ENCODE results near the genes CAPZA1 and HIPK1.

DNA sequence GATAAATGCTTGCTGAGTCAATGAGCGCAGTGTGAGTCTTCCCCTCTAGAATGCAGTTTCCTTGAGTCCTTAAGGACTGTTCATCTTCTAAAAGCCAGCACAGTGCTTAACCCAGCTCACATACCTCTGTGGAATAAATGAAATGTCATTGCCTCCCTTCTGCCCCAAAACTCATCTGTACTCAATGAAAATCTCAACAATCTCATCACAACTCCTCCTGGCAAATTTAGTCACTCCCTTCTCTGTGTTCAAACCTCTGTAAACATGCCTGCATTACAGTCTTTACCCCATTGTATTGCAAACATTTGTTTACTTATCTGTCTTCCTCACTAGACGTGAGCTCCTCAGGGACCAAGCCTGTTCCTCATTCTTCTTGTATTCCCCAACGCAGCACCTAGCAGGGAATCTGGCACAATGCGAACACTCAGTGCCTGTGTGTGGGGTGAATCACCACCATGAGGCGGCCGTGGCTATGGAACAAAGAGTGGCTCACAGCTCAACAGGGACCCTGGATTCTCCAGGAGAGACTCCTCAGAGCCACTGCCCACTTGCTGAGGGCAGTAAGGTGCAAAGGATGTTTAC, 95.7 kb downstream of the DDX20 start:
- PRO-cap = no peak
CAGE:
- cytosol, long polyA minus RNA = no peak
- cytosol, long polyA plus RNA = no peak
- long polyA plus RNA = no peak
- nucleus, long polyA minus RNA = no peak
- nucleus, long polyA plus RNA = no peak

GRCh38 chr1:111862430-111862874, 106.8 kb downstream of the DDX20 start:
- PRO-cap = no peak
CAGE:
- cytosol, long polyA minus RNA = no peak
- cytosol, long polyA plus RNA = no peak
- long polyA plus RNA = no peak
- nucleus, long polyA minus RNA = no peak
- nucleus, long polyA plus RNA = no peak

- PRO-cap = no peak
CAGE:
- cytosol, long polyA minus RNA = no peak
- cytosol, long polyA plus RNA = no peak
- long polyA plus RNA = no peak
- nucleus, long polyA minus RNA = no peak
- nucleus, long polyA plus RNA = no peak
Measured at GRCh38 chr1:111920121-111921137, 69.0 kb downstream of the KCND3 start.

GRCh38 chr1:111954960-111955517, 34.4 kb downstream of the KCND3 start:
- PRO-cap = no peak
CAGE:
- cytosol, long polyA minus RNA = no peak
- cytosol, long polyA plus RNA = no peak
- long polyA plus RNA = no peak
- nucleus, long polyA minus RNA = no peak
- nucleus, long polyA plus RNA = no peak

- PRO-cap = no peak
CAGE:
- cytosol, long polyA minus RNA = no peak
- cytosol, long polyA plus RNA = no peak
- long polyA plus RNA = no peak
- nucleus, long polyA minus RNA = no peak
- nucleus, long polyA plus RNA = no peak
Measured at GRCh38 chr1:112020578-112020943, 31.1 kb upstream of the KCND3 start.

DNA sequence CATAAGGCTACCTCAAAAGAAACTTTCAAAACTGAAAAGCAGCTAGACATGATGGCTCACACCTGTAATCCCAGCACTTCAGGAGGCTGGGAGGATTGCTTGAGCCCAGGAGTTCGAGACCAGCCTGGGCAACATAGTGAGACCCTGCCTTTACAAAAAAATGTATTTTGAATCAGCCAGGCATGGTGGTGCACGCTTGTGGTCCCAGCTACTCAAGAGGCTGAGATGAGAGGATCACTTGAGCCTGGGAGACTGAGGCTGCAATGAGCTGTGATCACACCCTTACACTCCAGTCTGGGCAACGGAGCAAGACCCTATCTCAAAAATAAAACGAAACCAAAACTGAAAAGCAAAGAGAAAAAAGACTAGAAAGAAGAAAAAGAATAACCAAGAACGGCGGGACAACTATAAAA, 15.5 kb upstream of the WNT2B start:
- PRO-cap = no peak
CAGE:
- cytosol, long polyA minus RNA = no peak
- cytosol, long polyA plus RNA = no peak
- long polyA plus RNA = no peak
- nucleus, long polyA minus RNA = no peak
- nucleus, long polyA plus RNA = no peak

GRCh38 chr1:112619575-112619989, at the start of gene CAPZA1:
Gene CAPZA1, plus strand, starts transcription at chr1:112619832.
- PRO-cap = bidirectional peak, plus-strand start at chr1:112619832, minus-strand start at chr1:112619756
CAGE:
- cytosol, long polyA minus RNA = start-site peak on the plus strand at chr1:112619740-112619833, 339 reads
- cytosol, long polyA plus RNA = start-site peak on the plus strand at chr1:112619783-112619842, 1,829 and 1,955 reads in 2 replicates
- long polyA plus RNA = start-site peak on the plus strand at chr1:112619750-112619842, 3,160 and 2,932 reads in 2 replicates
- nucleus, long polyA minus RNA = start-site peak on the minus strand at chr1:112619599-112619650, 39 reads; start-site peak on the plus strand at chr1:112619783-112619842, 2,824 reads
- nucleus, long polyA plus RNA = start-site peak on the minus strand at chr1:112619588-112619665, 27 and 25 reads in 2 replicates; start-site peak on the plus strand at chr1:112619783-112619842, 1,581 and 1,794 reads in 2 replicates

DNA sequence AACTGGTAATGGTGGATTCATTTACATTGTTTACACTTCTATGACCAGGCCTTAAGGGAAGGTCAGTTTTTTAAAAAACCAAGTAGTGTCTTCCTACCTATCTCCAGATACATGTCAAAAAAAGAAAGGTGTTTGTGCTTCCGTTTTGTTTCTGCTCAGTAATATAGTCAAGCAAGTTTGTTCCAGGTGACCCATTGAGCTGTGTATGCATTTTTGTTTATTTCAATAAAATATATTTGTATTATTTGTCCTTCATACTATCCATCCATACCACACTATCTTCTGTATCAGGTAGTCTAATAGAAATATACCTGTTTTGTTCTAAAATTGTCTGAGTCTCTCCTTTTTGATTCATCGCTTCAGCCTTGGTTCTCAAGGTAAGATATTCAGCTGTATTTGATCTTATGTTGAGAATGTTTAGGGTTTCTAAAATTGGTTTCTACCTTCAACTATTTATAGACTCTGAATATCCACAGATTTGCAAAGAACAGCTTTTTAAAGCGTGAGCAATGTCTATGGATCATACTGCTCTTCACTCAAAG, 3.1 kb upstream of the MOV10 start:
- PRO-cap = no peak
CAGE:
- cytosol, long polyA minus RNA = no peak
- cytosol, long polyA plus RNA = no peak
- long polyA plus RNA = no peak
- nucleus, long polyA minus RNA = no peak
- nucleus, long polyA plus RNA = start-site peak on the plus strand centred at position 61 of the sequence, 8 bp wide, 139 and 154 reads in 2 replicates; start-site peak on the plus strand centred at position 169 of the sequence, 92 bp wide, 122 and 103 reads in 2 replicates

GRCh38 chr1:112687968-112689186, 13.9 kb downstream of the MOV10 start:
- PRO-cap = no peak
CAGE:
- cytosol, long polyA minus RNA = no peak
- cytosol, long polyA plus RNA = no peak
- long polyA plus RNA = no peak
- nucleus, long polyA minus RNA = no peak
- nucleus, long polyA plus RNA = no peak

GRCh38 chr1:112794135-112794396, 75.4 kb downstream of the TAFA3 start:
- PRO-cap = no peak
CAGE:
- cytosol, long polyA minus RNA = no peak
- cytosol, long polyA plus RNA = no peak
- long polyA plus RNA = no peak
- nucleus, long polyA minus RNA = no peak
- nucleus, long polyA plus RNA = no peak

DNA sequence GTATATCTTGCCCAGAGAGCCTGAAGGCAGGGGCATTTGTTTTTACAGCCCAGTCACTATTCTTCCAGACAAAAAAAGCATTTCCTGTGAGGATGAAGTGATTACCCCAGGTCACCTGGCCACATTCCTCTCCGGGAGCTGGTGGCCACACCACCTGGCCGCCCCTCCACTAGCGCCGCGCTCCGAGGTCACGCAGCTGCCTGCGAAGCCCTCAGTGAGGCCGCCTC, 106.7 kb downstream of the SLC16A1 start:
- PRO-cap = bidirectional peak, plus-strand start at position 124 of the sequence, minus-strand start at position 181 of the sequence
CAGE:
- cytosol, long polyA minus RNA = no peak
- cytosol, long polyA plus RNA = no peak
- long polyA plus RNA = no peak
- nucleus, long polyA minus RNA = no peak
- nucleus, long polyA plus RNA = no peak

GRCh38 chr1:112867520-112867719, 88.6 kb downstream of the SLC16A1 start:
- PRO-cap = no peak
CAGE:
- cytosol, long polyA minus RNA = no peak
- cytosol, long polyA plus RNA = no peak
- long polyA plus RNA = no peak
- nucleus, long polyA minus RNA = no peak
- nucleus, long polyA plus RNA = no peak

DNA sequence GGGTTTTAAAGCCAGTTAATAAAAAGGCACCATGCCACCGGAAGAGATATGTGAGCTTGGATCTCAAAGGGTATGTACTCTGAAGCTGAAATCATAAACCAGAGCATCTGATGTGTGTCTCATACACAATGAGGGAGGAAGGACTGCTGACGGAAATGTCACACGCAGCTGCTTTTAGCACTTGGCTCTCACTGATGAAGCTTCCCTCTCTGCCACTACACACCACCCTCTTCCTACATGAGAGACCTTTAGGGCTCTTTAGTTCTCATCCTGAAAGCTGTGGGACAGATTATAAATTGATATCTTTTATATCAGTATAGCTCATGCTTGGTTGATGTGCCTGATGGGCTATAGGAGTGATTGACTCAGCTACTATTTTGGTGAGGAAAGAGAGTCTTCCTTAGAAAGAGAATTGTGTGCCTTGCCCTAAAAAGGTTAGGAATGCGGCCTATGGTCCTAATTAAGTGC, 27.2 kb upstream of the SLC16A1 start:
- PRO-cap = no peak
CAGE:
- cytosol, long polyA minus RNA = no peak
- cytosol, long polyA plus RNA = no peak
- long polyA plus RNA = no peak
- nucleus, long polyA minus RNA = no peak
- nucleus, long polyA plus RNA = no peak

- PRO-cap = no peak
CAGE:
- cytosol, long polyA minus RNA = no peak
- cytosol, long polyA plus RNA = no peak
- long polyA plus RNA = no peak
- nucleus, long polyA minus RNA = no peak
- nucleus, long polyA plus RNA = no peak
Measured at GRCh38 chr1:113027013-113027988, 45.7 kb upstream of the LRIG2 start.

- PRO-cap = no peak
CAGE:
- cytosol, long polyA minus RNA = no peak
- cytosol, long polyA plus RNA = no peak
- long polyA plus RNA = no peak
- nucleus, long polyA minus RNA = no peak
- nucleus, long polyA plus RNA = start-site peak on the plus strand at chr1:113407051-113407175, 39 and 26 reads in 2 replicates
Measured at GRCh38 chr1:113406572-113407396, 16.5 kb downstream of the MAGI3 start.

DNA sequence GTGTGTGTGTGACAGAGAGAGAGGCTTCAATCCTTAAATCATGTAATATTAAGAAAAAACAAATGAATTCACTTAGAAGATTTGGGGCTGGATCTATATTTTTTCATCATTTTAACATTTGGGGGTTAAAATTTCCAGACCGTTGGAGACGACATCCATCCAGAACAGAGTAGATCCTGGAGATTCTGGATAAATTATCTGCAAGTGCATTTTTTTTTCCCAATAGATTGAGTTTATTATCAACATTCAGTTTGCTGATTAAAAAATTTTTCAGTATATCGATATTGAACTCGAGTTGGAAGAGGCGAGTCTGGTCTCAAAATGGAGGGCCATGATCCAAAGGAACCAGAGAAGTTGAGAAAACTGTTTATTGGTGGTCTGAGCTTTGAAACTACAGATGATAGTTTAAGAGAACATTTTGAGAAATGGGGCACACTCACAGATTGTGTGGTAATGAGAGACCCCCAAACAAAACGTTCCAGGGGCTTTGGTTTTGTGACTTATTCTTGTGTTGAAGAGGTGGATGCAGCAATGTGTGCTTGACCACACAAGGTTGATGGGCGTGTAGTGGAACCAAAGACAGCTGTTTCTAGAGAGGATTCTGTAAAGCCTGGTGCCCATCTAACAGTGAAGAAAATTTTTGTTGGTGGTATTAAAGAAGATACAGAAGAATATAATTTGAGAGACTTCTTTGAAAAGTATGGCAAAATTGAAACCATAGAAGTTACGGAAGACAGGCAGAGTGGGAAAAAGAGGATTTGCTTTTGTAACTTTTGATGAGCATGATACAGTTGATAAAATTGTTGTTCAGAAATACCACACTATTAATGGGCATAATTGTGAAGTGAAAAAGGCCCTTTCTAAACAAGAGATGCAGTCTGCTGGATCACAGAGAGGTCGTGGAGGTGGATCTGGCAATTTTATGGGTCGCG, 59.3 kb downstream of the MAGI3 start:
- PRO-cap = no peak
CAGE:
- cytosol, long polyA minus RNA = start-site peak on the plus strand centred at position 284 of the sequence, 8 bp wide, 50 reads
- cytosol, long polyA plus RNA = start-site peak on the plus strand centred at position 284 of the sequence, 9 bp wide, 136 and 321 reads in 2 replicates
- long polyA plus RNA = no peak
- nucleus, long polyA minus RNA = no peak
- nucleus, long polyA plus RNA = no peak

- PRO-cap = no peak
CAGE:
- cytosol, long polyA minus RNA = no peak
- cytosol, long polyA plus RNA = no peak
- long polyA plus RNA = no peak
- nucleus, long polyA minus RNA = no peak
- nucleus, long polyA plus RNA = no peak
Measured at GRCh38 chr1:113719426-113719971, 39.8 kb downstream of the PHTF1 start.

- PRO-cap = no peak
CAGE:
- cytosol, long polyA minus RNA = no peak
- cytosol, long polyA plus RNA = no peak
- long polyA plus RNA = no peak
- nucleus, long polyA minus RNA = no peak
- nucleus, long polyA plus RNA = no peak
Measured at GRCh38 chr1:113763532-113764004, 4.3 kb upstream of the PHTF1 start.

GRCh38 chr1:113811443-113812352, 578 bp downstream of the RSBN1 start:
- PRO-cap = bidirectional peak, plus-strand start at chr1:113811886, minus-strand start at chr1:113811775; bidirectional peak, plus-strand start at chr1:113812663, minus-strand start at chr1:113812262
CAGE:
- cytosol, long polyA minus RNA = start-site peak on the minus strand at chr1:113812241-113812310, 24 reads
- cytosol, long polyA plus RNA = no peak
- long polyA plus RNA = no peak
- nucleus, long polyA minus RNA = start-site peak on the minus strand at chr1:113812262-113812277, 64 reads
- nucleus, long polyA plus RNA = start-site peak on the minus strand at chr1:113812262-113812302, 99 and 66 reads in 2 replicates

- PRO-cap = unidirectional peak, plus-strand start at chr1:113929133; bidirectional peak, plus-strand start at chr1:113929327, minus-strand start at chr1:113929279
CAGE:
- cytosol, long polyA minus RNA = no peak
- cytosol, long polyA plus RNA = no peak
- long polyA plus RNA = no peak
- nucleus, long polyA minus RNA = no peak
- nucleus, long polyA plus RNA = no peak
Measured at GRCh38 chr1:113928840-113929414, at the start of gene HIPK1. Gene HIPK1, plus strand, starts transcription at chr1:113929324.

All from endothelial cell of umbilical vein (primary cell).